Measurements from ENCODE around the gene FAM241A.

- PRO-cap = no peak
Observed at GRCh38 chr4:107871393-107871691, 46.6 kb downstream of the SGMS2 start.

- PRO-cap = no peak
Observed at GRCh38 chr4:107931915-107932649, 733 bp downstream of the CYP2U1 start.

- PRO-cap = no peak
Observed at GRCh38 chr4:108029988-108030209, 40.2 kb downstream of the HADH start.

- PRO-cap = unidirectional peak, plus-strand start at chr4:108172098
Observed at GRCh38 chr4:108171830-108172870, 3.4 kb upstream of the LEF1 start.

GRCh38 chr4:108651221-108651900, 962 bp downstream of the OSTC start:
- PRO-cap = no peak

GRCh38 chr4:108653336-108654264, 3.2 kb downstream of the OSTC start:
- PRO-cap = no peak

DNA sequence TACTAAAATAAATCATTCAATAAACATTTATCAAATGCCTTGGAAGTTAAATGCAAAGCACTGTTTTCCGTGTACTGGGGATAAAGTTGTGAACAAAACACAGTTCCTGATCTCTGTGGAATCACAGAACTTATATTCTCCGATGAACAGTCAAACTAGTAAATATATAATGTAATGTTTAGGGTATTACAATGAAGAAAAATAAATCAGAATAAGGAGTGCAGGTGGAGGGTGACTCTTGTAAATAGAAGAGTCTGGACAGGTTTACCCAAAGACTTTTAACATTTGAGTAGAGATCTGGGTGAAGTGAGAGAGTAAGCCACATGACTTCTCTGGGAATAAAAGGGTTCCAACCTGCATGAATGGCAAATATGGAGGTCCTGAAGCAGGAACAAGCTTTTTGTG, 51.2 kb upstream of the MCUB start:
- PRO-cap = no peak

DNA sequence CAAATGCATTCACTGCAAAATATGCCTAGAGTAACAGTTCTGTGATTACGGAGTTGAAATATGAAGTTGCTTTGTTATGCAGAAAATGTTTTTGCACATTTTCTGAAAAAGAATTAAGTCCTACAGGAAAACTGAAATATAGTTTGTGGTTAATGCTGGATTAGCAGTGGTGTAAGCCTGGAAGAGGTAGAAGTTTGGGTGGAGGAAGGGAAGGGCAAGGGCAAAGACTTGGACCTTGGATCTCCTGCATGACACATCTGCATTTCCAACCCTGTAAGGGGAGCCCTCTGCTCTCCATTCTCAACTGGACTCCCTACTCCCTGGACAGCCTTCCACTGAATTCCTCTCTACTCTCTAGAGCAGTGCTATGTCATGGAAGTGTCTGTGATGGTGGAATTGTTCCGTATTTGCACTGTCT, 4.6 kb downstream of the CASP6 start:
- PRO-cap = no peak

- PRO-cap = no peak
Observed at GRCh38 chr4:109973139-109973596, 60.5 kb downstream of the EGF start.

DNA sequence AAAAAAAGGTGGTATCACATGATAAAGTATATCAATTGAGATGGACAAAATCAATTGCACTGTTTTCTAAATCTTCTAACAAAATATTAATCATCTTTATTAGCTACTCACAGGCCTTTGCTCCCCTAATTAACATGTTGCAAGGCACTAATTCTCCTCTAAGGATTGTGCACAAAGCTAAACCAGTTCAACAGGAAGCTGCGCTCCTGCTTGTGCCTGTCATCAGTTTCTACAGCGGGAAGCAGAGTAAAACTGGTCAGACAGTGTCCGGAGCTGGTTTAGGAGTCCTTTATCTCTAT, 79.2 kb downstream of the ELOVL6 start:
- PRO-cap = no peak

- PRO-cap = no peak
Observed at GRCh38 chr4:110287117-110287451, 88.7 kb upstream of the ELOVL6 start.

DNA sequence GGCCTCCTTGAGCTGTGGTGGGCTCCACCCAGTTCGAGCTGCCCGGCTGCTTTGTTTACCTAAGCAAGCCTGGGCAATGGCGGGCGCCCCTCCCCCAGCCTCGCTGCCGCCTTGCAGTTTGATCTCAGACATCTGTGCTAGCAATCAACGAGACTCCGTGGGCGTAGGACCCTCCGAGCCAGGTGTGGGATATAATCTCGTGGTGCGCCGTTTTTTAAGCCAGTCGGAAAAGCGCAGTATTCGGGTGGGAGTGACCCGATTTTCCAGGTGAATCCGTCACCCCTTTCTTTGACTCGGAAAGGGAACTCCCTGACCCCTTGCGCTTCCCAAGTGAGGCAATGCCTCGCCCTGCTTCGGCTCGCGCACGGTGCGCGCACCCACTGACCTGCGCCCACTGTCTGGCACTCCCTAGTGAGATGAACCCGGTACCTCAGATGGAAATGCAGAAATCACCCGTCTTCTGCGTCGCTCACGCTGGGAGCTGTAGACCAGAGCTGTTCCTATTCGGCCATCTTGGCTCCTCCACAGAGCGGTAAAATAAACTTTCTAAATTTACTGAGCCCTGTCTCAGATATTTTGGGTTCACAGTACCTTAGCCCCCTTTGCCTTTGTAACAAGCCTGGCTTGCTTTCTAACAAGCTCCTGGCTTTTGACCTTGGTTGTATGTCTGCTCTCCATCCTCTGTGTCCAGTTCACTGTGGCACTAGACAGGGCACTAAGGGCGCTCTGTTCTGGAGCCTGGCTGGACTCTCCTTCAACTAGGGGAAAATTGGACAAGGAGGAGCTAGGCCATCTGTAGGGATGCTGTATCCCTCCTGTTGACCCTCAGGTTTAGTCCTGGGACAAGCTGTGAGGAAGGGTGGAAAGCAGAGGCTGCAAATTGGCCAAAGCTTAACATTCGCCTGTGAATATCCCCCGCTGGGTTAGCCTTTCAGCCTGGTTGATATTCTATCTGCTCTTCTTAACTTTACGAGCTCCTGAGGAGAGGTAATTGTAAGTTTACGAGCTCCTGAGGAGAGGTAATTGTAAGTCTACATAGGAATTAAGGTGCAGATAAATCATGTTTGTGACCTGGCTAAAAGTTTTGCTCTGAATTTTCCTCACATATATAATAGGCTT, 64.7 kb upstream of the ENPEP start:
- PRO-cap = no peak

DNA sequence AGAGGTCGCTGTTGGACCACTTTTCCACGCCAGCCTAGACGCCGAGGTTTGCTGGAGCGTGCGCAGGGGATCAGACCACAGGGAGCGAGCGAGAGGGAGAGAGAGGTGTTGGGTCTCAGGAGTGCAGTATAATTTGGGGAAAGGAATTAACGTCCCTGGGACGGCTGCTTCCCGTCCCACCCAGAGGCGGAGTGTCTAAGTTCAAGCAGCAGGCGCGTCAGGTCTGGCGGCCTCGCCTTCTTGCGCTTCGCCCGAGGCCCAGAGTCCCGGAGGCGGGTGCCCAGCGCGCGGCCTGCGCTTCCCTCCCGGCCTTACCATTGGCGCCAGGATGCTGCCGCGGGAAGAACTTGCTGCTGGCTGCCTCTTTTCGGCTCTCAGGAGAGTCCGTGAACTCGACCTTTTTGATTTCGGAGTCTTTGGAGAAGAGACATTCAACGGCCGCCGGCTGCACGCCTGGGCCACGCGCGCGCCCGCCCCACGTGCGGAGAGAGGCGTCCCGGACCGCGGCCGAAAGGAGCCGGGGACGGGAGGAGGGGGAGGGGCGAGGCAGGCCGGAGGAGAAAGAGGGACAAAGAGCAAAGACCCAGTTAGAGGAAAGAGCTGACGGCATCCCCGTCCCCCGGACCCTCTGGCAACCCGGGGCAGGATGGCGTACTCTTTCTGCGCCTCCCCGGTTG, 9.3 kb upstream of the PITX2 start:
- PRO-cap = no peak

- PRO-cap = no peak
Observed at GRCh38 chr4:110632791-110633234, 9.9 kb upstream of the PITX2 start.

DNA sequence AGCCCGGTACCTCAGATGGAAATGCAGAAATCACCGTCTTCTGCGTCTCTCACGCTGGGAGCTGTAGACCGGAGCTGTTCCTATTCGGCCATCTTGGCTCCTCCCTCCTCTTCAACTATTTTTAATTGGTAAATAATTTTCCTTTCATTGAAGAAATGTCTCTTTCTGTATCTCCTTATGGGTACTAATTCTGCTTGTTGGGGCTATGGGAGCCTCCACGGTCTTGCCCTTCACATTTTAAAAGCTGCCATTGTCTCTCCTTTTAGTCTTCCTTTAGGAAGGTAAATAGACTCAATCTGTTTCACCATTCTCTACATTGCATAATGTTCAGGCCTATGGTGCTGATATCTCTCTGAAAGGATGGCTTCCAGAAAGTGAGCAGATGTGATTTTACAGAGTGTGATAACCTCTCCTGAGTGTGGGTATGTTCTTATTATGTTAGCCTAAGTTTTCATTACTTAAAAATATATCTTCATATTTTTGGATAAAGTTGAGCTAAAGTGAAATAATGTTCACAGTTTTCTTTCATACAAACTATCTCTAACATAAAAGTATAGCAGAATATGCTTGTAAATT, 253.9 kb upstream of the PITX2 start:
- PRO-cap = no peak

DNA sequence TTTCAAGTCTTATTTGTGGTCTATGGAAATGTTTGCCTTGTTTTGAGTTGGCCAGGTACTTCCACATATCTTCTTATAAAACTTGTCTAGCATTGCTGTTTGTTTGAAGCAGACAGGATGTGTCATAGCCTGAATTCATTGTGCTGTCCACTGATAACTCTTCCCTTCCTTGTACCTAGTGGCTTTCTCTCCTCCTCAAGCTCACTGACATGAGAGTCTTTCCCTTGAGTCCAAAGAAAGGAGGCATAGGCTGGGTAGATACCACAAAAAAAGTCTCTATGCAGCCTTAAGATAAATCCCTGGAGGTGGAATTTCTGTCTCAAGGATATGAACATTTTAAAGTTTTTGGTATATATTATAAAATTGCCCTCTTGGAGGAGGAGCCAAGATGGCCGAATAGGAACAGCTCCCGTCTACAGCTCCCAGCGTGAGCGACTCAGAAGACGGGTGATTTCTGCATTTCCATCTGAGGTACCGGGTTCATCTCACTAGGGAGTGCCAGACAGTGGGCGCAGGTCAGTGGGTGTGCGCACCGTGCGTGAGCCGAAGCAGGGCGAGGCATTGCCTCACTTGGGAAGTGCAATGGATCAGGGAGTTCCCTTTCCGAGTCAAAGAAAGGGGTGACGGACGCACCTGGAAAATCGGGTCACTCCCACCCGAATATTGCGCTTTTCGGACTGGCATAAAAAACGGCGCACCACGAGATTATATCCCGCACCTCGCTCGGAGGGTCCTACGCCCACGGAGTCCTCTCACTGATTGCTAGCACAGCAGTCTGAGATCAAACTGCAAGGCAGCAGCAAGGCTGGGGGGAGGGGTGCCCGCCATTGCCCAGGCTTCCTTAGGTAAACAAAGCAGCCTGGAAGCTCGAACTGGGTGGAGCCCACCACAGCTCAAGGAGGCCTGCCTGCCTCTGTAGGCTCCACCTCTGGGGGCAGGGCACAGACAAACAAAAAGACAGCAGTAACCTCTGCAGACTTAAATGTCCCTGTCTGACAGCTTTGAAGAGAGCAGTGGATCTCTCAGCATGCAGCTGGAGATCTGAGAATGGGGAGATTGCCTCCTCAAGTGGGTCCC, 58.8 kb upstream of the FAM241A start:
- PRO-cap = no peak

GRCh38 chr4:112145372-112146566, at the start of gene FAM241A:
Gene FAM241A, plus strand, starts transcription at chr4:112145454.
- PRO-cap = bidirectional peak, plus-strand start at chr4:112145469, minus-strand start at chr4:112145074; bidirectional peak, plus-strand start at chr4:112146091, minus-strand start at chr4:112146014

- PRO-cap = bidirectional peak, plus-strand start at chr4:112284648, minus-strand start at chr4:112284512; bidirectional peak, plus-strand start at chr4:112284921, minus-strand start at chr4:112284828
Observed at GRCh38 chr4:112284230-112284868, 1.4 kb downstream of the TIFA start.

GRCh38 chr4:112287563-112288044, 1.9 kb upstream of the TIFA start:
- PRO-cap = bidirectional peak, plus-strand start at chr4:112287960, minus-strand start at chr4:112287744

DNA sequence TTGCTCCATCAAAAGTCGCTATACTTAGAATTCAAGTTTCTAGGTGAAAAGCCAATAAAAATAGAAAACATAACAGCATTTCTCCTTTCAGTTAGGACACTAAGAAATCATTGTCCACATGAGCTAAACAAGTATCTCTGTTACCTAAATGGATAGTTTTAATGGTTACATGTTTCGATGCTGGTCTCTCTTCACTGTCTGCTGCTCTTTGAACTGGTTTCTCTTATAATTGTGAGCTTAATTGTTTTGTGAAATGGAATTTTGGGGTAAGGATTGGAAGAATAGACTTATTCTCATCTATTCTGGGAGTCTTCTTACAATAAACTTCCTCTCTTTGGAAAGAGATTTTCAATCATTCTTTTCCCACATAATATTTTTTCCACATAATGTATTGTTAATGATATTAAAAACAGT, 246.2 kb downstream of the ANK2 start:
- PRO-cap = no peak

Measured in SUDHL5 (cell line).